Cardiac atrium fibroblast (primary cell): ENCODE measurements around the genes YKT6 and NACAD.

GRCh38 chr7:43975038-43975290 is 22.7 kb upstream of the SPDYE1 start:
- RAMPAGE, long total RNA = no peak

GRCh38 chr7:43977387-43978075 is 20.2 kb upstream of the SPDYE1 start:
- RAMPAGE, long total RNA = no peak

DNA sequence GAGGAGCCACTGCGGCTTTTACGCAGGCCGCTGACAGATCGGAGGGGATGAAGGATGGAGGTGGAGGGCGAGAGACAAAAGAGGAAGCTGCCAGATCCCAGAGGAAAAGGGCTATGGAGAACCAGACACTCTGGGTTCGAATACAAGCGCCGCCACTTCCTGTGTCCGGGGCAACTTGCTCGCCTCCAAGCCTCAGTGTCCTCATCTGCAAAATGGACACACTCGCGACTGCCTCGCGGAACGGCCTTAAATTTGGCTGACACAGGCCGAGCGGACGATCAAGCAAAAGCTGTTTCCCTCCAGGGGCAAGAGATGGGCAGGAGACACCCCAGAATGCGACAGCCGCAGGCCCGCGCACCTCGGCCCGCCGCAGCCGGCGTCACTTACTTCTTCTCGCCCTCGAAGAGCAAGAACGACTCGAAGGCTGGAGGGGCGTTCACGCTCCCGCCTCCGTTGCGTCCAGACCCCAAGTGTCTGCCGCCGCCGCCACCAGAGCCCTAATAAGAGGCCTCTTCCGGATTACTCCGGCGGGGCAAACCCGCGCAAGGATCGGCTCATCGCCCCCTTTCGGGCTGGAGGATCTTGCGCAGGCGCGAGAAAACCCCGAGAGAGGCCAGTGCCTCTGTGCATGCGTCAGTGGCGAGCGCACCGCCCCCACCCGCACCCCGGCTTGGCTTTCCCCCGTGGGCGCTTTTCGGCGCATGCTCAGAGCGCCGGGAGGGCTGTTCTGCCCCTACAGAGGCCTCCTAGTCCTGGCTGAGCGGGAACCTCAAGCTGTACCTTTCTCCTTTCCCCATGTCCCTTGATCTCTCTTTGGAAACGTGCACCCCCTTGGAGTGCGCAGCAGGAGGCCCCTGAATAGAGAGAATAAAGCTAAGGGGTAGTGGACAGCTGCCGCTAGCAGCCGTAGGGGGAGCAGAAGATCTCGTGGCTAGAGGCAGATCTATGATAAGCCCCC is 21.3 kb downstream of the SPDYE1 start:
- RAMPAGE, long total RNA = no peak

DNA sequence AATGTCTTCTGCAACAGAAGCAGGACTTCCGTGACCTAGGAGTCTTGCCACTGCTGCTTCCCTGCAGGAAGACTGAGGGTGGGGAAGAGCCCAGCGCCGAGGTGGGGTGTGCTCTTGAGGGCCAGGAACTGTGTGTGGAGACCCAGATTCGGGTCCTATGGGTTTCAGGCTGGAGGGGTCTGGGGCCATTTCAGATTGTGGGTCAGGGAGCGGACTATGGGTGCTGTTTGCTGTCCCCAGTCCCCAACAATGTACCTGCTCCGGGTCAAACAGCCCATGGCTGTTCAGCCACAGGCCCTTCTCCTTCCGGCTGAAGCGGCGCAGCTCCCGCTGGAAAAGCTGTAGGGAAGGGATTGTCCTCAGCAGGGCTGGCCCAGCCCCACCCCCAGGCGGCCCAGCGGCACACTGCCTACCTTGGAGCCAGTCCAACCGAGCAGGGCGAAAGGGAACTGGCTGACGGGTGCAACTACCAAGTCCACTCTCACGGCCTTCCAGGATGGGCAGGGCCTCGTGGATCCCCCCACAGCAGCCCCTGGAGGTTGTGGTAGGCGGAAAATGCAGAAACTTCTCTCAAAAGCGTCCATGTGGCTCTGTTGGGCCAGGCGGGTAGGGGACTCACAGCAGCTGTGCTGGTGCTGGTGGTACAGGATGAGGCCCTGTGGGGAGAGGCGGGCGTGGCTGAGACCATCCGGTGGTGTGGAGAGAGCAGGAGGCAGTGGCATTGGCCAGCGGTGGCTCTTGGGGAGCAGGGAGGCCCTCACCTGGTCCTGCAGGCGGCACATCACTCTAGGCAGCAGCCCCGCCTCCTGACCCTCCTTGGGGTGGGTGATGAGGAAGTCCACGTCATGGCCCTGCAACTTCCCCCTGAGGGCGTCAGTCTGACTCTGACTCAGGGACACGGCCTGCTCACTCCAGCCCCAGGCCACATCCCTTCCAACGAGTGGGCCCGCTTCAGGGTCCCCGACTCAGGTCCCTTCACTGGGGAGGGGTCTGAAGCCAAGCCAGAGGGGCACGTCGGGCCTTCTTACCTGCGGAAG is 8.3 kb upstream of the PGAM2 start:
- RAMPAGE, long total RNA = no peak

DNA sequence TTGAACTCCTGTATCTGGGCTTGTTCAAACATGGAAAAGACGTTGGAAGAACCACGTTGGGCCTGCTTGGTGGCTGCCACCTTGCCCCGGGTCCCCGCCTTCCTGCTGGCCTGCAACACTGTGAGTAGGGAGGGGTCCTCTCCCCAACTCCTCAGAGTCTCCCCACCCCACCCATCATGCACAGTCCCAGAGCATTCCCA is 267 bp downstream of the MYL7 start:
- RAMPAGE, long total RNA = no peak

DNA sequence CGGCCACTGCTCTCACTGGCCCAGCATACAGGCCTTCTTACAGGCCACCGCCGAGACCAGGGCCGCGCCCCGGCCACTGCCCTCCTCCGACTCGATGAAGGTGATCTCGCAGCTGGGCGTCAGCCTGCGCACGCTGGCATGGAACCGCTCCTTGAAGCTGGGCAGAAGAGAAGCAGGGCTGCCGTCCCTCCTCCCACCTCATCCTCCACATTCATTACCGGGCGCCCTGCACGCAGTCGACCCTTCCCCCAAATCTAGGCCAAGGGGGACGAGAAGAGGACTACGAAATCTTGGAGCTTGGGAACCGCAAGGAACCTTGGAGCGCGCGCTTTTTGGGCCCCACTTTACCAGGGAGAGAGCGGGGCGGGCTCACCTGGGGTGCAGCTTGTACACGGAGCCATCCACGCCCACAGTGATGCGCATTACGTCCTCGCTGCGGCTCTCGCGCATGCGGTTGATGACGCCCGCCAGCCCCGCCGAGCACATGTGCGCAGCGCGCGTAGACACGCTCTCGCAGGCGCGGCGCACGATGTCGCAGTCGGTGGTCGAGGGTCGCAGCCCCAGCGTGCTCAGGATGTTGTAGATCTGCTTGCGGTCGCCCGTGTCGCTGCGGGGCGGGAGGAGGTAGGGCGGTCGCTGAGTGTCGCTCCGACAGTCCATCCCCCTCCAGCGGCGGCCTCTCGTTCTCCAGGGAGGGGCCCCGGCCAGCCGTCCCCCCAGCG is 4.2 kb upstream of the MYL7 start:
- RAMPAGE, long total RNA = no peak

DNA sequence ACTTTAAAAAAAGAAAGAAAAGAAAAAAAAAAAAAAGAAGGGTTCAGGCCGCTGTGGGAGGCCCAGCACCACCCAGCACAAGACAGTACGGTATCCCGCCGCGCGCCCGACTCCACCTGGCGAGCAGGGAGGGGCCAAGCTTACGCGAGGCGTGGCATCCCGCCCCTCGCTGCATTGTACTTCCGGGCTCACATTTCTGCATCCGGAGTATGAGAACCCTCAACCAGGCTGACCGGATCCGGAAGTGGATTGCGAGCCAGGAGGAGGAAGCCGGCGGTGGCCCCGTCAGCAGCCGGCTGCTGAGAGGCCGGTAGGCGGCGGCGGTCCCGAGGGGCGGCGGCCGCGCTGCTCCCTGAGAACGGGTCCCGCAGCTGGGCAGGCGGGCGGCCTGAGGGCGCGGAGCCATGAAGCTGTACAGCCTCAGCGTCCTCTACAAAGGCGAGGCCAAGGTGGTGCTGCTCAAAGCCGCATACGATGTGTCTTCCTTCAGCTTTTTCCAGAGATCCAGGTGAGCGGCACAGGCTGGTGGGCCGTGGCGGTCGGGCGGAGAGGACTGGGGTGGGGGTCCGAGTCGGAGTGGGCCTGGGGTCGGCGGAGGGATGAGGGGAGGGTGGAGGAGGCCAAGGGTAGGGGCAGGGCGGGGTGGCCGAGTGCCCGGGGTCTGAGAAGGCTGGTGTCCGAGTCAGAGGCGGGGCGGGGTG is at the start of gene YKT6:
Gene YKT6, plus strand, starts transcription at position 247 of the 701 bp plus-strand sequence.
- RAMPAGE, long total RNA = no peak

DNA sequence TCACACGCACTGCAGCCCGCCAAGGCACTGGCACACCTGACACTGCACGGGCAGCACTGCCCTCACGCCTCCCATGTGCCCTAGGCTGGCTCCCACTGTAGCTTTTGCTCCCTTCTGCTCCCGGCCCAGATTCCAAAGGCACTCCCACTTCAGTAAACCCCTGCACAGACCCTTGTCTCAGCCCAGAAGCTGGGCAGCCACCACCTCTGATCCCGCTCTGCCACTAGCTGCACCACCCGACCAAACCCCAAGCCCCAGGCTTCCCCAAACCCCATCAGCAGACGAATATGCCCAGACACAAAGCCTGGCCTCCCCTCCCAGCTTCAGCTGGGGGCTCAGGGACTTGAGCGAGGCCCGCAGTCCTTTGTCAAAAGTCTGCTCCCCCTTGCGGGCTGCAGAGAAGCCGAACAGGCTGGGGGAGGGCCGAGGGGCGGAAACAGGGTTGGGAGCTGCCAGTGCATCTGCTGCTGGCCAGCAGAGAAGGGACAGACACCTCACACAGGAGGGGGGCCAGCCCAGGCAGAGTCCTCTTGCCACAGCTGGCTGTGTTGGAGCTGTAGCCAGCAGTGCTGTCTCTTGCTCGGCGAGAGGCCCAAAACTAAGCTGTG is 17.4 kb downstream of the YKT6 start:
- RAMPAGE, long total RNA = no peak

DNA sequence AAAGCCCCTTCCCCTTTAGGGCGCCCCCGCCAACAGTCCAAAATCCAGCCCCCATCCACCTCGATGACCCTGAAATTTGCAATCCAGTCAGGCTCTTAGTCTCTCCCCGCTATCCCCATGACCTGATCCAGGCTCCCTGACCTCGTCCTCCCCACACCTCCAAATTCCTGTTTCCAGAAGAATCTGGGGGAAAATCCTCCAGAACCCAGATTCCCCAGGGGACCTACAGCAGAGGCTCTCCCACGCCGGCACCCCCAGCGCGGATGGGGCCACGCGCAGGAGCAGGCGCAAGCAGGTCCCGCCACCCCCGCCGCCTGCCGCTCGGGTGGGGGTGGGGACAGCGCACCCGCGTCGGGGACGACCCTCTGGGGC is 817 bp downstream of the CAMK2B start:
- RAMPAGE, long total RNA = no peak

DNA sequence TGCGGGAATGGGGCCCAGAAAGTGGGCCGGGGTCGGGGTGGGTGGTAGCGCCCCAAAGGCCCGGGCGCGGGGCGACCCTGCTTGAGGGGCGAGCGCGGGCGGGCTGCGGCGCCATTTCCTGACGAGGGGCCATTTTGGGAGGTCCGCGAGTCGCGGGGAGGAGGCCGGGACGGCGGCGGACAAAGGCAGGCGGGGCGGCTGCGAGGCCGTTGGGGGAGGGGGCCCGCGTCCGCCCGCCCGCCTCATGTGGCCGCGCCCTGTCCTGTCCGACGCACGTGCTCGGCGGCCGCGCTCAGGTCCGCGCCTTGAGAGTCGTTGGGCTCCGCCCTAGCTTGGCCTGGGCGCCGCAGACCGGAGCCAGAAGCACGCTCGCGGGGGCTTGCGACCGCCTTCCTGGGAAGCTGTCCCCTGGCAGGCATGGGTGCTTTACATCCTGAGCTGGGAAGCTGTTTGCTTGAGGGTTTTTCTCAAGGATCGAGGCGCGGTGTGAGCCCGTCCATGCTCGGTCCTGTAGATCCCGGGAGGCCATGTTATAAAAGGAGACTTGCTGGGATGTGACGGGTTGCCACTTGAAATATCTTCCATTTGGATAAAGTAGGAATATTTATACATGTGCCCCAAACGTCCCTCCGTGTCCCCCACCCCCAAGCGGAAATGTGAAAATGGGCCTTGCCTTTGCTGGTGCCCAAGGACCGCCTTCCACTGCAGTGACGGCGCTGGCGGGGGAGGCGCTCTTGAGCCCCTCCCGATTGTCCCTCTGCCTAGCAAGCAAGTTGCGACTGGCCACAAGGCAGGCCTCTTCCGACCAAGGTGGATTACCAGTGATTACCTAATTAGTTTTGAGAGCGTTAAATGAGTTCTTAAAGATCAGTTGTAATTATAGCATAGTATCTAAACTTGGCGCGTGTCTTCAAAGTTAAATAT is 593 bp downstream of the PPIA start:
- RAMPAGE, long total RNA = no peak

DNA sequence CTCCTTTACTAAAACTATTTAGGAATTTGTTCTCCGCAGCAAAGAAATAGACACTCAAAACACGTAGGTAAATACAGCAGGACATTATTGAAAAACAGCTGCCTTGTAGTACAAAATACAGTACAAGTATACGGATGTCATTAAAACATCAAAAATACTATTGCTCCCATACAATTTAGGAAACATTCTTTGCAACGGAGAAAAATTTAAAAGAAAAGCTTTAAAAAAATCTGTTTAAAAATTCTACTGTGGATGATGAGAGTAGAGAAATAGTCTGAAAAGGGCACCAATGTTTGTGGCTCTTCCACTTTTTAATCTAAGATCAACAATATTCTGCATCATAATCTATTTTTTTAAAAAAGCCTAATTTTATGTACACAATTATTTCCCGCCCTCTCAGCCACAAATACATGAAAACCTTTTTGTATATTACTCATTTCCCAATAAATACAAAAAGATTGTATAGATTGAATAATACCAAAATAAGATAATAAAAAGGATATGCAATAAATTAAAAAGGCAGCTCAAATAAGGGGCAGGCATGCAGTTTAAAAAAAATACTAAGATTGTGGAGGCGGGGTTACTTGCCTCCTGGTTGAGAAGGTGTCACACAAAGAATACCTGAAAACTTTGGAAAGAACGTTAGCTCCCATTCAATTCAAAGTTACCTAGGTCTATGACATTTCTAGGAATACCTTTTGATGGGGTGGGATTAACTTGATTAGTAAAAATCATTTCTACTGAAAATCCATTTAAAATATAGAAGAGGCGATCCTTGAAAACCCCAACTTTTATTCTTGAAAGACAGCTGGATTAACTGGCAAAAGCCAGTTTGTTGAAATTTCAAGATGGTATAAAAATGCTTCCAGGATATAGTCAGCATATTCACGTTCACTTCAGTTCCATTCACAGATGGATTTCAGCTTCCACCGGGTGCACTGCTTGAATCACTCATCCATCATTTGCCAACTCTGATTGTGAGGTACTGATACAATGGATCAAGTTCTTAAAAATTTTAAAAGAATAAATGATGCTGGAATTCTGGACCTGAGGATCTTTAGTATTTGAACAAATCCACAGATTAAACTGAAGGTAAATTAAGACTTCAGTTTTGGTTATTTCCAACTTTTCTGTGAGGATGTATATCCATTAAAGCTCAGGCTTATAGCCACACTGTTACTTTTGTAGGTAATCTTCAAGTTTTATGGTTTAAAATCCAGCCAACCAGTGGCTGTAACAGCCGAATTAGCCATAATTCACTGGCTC is 2.7 kb downstream of the PURB start:
- RAMPAGE, long total RNA = no peak

DNA sequence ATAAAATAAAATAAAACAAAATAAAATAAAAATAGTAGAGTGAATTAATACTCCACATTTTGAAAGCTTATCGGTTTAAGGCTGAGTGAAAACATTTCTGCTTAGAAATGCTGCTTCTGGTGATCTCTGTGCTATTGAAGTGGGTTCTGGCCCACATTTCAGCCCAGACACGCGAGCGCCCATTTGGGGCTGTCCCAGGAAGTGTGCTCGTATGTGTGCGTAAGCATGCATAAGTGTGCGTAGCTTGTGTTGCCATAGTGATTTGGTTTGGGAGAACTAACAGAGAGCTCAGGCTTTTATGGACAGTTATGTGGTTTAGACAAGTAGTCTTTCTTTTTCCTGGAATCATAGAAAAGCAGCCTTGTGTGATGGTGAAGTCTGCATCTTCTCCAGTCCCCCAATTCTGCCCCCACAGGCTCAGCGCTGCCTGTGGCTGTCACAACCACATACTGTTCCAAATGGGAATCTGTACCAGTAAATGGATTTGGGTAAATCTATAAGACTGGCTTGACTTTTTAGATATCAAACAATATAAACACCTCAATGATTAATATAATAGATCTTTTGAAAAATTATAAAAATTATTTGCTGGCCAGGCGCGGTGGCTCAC is 29.8 kb upstream of the PURB start:
- RAMPAGE, long total RNA = no peak

- RAMPAGE, long total RNA = no peak
Measured at GRCh38 chr7:44921517-44922181, 36.3 kb upstream of the PURB start.

DNA sequence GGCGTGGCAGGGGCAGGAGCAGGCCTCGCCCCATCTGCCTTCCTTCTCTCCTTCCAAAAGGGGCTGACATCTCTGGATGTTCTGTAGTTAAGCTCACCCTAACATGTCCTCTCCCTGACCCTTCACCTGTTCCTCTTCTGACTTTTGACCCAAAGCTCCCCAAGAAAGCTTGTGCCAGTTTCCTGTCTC is 11.9 kb downstream of the MYO1G start:
- RAMPAGE, long total RNA = no peak

DNA sequence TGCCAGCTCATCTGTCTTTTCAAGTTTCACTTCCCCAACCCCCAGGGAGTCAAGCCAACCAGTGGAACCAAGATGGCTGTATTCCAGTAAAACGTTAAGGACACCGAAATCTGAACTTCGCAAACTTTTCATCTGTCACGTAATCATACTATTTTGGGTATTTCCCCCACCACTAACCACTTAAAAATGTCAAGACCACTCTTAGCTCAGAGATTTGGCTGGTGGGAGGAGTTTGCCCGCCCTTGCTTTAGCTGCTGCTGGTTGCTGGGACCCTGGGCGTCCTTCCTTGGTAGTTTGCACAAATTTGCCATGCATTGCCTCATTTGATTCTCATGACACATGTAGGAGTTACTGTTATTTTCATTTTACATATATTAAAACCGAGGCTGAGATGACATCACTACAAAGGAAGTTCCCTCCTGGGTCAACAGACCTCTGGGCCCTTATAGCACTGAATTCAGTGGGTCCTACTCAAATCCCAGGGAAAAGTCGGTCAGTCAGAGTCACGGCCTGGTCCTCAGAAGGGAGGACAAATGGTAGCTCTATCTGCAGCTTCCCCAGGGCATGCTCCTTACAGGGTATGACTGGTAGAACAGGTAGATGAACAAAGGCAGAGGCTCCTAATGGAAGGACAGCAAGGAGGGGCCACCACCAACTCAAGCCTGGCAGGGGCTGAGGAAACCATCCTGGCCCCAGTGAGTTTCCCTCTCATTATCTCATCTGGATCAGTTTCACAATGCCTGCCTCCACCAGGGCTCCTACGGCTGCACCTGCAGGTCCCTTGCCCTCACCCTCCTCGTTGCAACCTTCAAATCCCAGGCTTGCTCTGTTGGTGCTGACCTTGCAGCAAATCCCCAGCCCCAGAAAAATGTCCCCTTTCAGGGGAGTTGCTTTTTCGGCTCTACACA is 2.0 kb upstream of the MYO1G start:
- RAMPAGE, long total RNA = no peak

DNA sequence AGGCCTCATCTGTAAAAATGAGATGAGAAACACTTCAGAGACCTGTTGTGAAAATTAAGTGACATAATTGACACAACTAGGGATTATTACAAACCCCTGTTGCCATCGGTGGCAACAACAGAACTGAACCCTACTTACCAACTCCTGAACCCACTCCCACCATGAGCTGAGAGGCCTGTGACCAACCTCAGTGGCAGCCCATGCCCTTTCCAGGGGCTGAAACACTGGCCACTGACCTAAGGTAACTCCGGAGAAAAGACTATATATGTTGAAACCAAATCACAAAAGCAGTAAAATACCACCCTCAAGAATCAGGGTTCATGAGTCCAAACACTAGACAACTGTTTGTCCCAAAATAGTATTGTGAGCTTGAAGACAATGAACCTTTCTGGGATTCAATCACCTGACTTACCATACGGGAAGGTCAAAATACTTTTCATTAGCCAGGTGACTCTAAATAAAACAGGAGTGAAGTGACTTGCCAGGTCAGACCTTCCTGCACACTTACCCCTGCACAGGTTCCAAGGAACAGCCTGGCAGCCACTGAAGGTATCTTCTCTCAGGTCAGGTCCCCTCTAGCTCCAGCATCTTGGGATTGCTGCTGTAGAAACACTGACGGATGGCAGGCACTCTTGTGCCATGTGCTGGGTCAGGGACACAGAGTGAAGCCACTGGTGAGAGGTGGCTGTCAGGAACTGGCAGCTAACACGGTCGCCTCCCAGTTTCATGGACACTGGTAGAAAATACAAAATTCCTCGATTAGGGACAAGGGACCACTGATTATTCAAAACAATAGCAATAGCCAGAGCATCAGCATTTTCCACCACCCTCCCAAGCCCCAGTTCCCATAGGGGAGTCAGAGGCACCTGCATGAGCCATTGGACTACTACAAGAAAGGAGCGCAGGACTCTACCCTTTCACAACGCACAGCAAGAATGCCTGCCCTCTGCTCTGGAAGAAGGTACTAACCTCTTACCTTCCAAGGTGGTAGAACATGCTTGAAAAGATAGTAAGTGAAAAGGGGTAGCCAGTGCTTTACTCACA is 4.8 kb upstream of the MYO1G start:
- RAMPAGE, long total RNA = no peak

DNA sequence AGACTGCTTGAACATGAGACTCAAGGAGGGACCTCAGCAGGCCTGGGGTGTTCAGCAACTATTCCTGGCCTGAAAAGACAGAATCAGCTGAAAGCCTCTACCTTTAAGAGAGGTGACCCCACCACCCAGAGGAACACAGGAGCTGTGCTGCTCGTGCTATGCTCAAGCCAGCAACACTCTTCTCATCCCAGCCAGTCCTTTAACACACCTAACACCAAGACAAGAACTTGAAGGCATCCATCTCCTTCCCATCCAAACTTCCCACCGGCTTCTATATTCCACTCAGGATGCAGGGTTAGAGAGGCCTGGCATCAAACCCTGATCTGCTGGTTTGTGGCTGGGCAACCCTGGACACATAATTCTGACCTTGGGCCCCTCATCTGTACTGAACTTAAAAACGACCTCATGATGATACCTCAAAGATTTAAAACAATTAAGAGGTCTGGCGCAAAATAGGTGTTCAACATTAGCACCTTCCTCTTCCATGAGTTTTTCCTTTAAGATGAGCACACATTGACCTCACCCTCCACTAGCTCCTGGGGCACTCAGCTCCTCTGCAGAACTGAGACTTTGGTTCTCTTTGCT is 5.6 kb upstream of the MYO1G start:
- RAMPAGE, long total RNA = no peak

DNA sequence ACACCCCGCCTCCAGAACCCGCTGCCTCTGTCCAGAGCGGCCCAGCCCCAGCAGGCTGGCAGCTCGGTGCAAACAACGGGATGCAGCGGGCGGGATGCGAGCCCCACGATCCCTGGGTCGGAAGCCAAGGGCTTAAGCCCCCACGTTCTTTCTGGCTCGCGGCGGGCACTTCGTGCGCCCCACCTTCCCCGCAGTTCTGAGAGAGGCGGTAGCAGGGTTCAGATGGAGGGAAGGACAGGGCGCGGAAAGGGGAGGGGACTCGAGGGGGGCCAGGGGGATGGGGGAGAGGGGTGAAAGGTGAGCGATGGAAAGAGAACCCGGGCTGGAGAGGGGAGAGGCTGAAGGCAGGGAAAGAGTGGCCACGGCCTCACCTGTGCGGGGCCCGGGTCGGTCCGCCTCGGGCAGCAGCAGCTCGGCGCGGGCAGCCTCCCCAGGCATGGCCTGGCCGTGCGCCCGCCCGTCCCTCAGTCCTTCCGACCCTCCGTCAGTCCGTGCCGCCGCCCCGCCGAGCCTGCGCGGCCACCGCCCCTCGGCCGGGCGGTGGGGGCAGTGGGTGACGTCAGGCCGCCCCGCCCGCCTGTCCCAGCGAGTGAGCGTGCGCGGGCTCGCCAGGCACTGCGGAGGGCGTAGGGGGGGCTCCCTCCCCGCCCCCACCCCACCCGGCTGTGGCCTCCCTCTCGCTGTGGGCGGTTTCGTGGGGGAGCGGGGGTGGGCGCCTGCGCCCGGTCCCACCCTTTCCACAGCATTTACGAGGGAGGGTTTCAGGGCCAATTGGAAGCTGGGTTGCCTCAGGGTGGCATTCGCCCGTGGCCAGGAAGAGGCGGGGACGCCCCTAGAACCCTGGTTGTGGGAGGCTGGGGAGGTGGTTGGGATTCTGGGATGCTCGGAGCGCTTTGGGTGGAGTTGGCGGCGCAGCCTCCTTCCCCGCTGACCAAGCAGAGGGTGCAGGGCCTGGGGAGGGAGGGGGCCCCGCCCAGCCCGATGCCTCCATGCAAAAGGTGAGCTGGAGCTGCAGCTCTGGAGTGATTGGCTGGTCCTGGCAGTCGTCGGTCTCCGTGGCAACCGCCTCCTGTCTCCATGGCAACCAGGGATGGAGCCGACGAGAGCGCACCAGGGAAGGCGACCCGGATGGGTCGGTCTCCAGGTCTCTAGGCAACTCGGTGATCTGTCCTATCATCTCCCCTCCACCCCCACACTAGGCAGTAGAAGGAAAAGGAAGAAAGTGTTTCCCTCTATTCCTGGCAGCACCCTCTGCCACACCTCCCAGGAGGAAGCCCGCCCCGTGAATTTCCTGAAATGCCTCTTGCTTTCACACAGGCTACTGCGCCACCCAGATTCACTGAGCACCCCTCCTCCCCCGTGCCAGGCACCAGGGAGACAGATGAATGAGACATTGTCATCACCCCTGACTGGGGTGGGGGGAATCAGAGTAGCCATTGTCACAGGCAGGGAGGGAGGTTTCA is at the start of gene NACAD:
Gene NACAD, minus strand, starts transcription at position 513 of the 1,463 bp plus-strand sequence.
- RAMPAGE, long total RNA = no peak

DNA sequence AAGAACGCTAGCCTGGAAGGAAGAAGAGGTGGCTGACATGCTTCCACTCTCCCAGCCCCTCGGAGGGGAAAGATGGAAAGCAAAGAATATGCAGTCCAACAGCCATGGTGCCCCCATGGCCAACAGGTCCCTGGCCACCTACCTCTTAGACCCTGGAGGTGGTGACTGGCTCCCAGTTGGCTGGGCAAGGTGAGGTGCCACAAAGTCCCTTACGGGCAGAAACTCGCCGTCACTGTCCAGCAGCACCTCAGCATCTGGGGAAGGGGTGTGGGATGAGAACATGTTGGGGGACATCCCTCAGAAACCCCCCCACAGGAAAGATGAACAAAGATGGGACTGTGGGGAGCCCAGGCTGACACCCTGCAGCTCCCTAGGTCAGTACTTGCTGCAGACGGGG is 10.1 kb downstream of the TBRG4 start:
- RAMPAGE, long total RNA = no peak

DNA sequence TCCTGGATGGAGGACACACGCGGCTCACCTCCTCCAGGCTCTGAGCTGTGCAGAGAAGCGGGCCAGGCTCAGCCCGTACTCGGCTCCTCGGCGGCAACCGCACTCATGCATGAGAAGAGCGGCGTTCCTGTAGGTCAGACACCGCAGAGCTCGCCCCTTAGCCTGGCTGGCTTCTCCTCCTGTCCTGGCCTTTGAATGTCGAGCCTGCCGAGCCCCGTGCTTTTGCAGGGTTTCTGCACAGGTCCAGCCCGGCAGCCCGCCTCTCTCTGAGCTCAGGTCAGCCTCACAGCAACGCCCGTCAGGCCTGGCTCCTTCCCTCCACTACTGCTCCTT is 9.4 kb upstream of the RAMP3 start:
- RAMPAGE, long total RNA = no peak